LNCaP clone FGC (cell line): ENCODE measurements around the gene SIGLEC1.

DNA sequence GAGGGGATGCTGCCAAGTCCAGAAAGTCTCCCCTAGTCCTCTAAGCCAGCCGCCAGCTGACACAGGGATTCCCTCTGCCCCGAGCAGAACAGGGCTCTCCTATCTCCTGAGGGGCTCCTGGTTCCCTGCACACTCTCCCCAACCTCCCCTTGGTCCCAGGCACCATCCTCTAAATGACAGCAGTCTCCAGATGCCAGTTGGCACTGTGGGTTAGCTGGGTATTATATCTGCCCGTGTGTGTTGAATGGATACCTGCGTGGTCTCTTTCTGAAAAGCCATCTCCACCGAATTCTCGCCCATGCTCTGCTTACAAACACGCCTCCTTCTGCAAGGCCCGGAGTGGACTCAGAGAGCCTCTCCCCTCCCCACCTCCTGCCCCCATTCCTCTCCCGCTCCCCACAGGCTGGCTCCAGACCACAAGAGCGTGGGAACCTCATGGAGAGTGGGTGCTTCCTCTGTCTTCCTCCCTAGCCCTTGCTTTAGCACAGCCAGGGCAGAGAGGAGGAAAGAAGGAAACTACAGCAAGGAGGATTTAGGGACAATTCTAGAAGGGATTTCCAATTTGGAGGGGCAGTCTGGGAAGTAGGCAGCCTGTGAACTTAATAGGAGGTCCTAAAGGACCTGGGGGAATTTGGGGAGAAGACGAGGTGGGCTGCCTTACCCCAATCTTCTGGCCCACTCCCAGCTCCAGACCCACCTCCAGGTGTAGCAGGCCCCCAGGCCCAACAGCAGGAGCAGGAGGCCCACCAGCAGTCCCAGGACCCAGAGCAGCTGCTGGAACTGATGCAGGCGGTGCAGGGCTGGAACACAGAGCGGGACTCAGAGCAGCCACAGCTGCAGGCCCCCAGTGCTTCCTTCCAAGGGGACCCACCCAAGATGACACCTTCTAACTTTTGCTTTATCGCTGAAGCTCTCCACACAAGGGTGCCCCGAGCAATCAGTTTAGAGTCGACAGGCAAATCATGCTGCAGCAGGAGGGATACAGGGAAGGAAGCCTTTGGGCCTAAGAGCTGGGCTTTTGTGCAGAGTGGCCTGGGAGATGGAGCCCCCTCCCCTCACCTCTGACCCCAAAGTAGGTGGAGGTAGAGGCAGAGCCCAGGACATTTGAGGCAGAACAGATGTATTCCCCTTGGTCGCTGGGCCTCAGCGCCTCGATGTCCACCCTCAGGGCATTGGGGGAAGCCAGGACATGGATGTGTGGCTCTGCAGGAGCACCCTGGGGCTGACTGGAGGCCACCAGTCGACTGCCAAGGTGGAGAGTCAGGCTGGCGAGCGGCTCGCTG lies 7.5 kb upstream of the ADAM33 start:
- RRBS, 2 experiments = no CpG with 5 or more reads among the region's 23 CpGs

- RRBS, 2 experiments = no CpG with 5 or more reads among the region's 20 CpGs
These were observed at the start of gene SIGLEC1 for GRCh38 chr20:3711946-3712946. Gene SIGLEC1 (minus strand): TSS chr20:3712600.

DNA sequence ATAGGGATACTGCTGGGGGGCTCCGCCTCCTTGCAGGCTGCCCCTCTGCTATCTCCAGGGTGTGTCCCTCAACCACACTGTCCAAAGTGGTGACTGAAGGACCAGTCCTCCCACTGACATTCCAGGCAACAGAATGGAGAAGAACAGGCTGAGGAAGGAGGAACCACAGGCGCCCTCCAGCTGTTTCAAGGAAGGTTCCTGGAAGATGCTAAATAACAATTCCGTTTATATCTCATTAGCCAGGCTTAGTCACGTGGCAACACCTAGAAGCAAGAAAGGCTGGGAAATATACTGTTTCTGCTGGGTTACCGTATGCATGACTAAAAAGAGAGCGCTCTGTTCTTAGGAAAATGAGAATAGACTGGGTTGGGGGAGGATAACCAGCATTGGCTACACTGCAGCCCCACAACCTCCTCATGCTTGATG lies 4.8 kb upstream of the HSPA12B start:
- RRBS, 2 experiments = no CpG with 5 or more reads among the region's 6 CpGs

- RRBS, 2 experiments = no CpG with 5 or more reads among the region's 4 CpGs
These were observed 1.9 kb downstream of the ADISSP start for GRCh38 chr20:3765664-3766080.

- RRBS, 2 experiments = no CpG with 5 or more reads among the region's 28 CpGs
These were observed 870 bp downstream of the CENPB start for GRCh38 chr20:3785766-3785974.

GRCh38 chr20:3821184-3821592 lies 841 bp downstream of the AP5S1 start:
- RRBS, 2 experiments = no CpG with 5 or more reads among the region's 10 CpGs

GRCh38 chr20:3931875-3932569 lies 42.8 kb downstream of the PANK2 start:
- RRBS, 2 experiments = no CpG with 5 or more reads among the region's 6 CpGs

GRCh38 chr20:4037945-4038609 lies 22.7 kb upstream of the RNF24 start:
- RRBS, 2 experiments = no CpG with 5 or more reads among the region's 8 CpGs

DNA sequence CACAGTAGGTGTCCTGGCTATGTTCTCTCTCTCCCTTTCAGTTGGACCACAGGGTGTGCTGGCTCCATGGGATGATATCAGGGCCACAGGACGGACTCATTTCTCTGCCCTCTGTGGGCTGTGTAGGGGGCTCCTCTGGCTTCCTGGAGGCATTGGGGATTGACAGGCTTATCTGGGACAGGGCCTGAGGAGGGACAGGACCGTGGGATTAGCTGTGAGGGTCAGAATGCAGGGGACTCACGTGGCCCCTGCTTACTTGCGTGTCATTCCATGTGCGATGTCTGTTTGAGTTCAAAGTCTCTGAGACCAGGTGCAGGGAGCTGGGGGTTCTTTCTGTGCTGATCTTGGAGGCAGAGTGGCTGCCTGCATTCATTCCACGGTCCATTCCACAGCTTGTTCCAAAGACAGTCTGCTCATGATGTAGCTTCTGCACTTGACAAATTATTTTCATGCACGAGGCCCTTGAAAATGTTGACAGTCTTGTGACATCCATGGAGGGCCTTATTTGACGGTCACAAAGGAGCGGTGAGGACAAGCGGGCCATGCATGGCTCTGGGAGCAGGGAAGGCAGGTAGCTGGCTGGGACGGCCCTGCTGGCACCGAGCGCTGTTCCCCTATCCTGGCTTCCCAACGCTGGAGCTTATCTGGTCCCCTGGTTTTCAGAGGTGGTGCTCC lies 22.9 kb downstream of the SMOX start:
- RRBS, 2 experiments = no CpG with 5 or more reads among the region's 14 CpGs

- RRBS, 2 experiments = no CpG with 5 or more reads among the region's 7 CpGs
These were observed 47.9 kb upstream of the ADRA1D start for GRCh38 chr20:4297103-4297323.

DNA sequence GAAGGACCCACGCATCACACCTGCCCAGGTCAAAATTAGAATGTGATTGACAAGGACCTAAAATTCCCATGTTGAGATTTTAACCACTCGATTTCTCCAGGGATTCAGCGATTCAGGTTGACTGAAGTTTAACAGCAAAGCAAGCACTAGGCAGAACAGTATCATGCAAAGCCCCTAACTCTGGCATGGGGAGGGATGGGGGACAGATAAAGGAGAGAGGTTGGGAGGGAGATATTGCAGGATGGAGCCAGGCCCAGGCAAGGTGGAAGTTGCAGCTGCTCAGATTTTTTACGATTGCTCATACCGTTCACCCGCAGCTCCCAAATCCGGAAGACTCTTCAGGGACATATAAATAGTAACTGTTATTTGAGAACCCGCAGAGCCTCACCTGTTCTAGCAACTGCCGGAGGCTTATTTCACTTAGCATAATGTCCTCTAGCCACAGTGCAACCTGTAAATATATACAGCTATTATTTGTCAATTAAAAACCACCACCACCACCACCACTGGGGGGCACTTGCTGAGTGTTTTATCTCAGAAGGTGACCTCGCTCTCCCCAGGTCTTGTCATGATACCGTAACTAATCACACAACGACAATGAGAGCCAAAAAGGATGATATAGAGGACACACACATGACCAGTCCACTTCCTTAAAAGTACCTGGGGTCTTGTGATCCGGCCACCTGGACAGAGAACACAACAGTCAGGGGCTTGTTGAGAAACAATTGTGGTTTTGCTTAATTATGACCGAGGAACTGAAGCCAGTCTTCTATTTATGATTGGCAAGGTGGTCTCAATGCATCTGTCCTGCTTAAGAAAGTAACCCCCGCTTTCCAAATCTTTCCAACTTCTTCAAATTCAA lies 72.5 kb upstream of the PRNP start:
- RRBS, 2 experiments = no CpG with 5 or more reads among the region's 15 CpGs

DNA sequence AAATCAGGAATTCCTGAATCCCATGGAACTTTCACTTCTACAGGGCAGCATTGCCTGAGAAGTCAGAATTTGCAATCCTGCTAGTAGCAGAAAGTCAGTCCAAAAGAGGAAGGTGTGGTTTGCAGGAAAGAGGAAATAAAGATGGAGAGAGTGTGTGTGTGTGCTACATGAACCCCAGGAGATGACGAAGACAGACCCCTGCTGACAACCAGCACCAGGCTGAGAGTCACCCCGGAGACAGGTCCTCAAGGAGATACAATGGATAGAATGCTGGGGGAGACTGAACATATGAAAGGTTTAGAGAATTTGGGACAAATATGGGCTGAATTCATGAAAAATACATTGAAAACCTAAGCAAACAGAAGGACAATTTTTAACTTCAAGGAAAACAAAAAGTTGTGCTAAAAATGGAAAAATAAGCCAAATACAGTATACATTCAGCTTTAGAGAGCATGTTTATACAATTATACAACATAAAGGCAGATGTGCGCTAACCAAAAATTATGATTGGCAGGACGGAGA lies 45.1 kb downstream of the PRND start:
- RRBS, 2 experiments = no CpG with 5 or more reads among the region's 4 CpGs

DNA sequence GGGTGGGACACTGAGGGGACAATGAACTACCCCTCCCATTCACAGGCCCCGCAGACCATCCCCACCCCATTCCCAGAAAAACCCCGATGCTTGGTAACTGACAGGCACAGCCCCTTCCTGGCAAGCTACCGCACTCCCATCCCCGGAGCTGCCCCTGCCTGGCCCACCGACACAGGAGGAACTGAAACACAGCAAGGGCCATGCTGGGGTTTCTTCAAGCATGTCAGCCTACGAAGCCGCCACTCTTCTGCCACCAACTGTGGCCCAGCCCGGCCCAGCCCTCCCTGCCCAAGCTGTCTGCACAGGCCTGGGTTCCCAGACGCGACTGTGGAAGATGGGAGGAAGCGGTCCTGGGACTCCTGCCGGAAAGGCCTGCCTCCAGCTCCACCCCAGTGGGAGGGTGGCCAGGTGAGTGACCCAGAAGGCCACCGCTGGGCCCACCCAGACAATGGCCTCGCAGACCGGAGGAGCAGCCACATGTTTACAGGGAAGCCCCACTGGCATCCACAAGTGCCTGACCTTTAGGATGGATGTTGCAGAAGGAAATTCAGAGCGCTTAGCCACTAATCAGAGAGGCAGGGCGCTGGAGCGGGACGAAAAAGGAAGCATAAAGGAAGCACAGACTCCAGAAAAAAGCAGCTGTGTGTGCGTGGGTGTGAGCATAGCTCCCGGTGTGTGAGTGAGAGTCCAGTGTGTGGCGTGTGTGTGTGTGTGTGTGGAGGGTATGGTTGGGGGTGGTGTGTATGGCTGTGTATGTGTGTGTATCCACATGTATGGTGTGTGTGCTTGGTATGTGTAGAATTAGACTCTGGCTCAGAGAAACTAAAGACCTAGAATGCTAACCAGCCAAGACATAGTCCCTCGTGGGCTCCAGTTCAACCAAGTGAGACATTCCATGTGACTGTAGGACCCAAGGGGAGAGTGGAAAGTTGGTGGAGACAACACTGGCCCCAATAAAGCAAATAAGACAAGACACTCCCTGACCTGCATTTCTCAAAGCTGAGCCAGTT lies 10.0 kb downstream of the RASSF2 start:
- RRBS, 2 experiments = 74 to 86% methylated on average over 4 to 6 of the region's 23 CpGs

GRCh38 chr20:4886571-4887174 lies 63.3 kb upstream of the RASSF2 start:
- RRBS, 2 experiments = no CpG with 5 or more reads among the region's 3 CpGs

DNA sequence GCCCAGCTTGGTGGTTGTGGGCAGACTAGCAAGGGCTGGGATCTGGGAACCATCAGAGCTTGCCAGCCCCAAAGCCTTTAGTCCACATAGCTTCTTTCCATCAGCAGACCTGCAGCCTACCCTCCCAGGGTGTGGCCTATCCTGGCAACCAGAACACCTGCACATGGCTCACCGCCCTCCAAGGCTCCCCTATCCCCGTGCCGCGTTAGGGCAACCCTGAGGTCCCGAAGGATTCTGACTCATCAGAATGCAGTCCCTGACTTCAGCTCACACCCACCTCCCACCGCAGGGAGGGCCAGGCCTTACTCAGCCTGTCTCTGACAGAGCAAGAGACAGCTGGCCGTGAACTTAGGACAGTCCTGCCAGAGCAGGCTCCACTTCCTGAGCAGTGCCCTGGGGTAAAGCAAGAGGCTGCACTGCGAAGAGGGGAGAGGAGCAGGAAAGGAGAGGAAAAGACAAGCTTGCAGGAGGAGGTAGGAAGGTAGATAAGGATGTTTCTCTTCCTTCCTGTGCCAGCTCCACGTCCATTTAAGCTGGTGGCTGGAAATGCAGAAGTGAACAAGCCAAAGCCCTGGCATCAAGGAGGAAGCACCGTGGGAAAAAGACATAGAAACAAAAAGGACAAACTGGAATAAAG lies 74.9 kb upstream of the RASSF2 start:
- RRBS, 2 experiments = no CpG with 5 or more reads among the region's 10 CpGs

DNA sequence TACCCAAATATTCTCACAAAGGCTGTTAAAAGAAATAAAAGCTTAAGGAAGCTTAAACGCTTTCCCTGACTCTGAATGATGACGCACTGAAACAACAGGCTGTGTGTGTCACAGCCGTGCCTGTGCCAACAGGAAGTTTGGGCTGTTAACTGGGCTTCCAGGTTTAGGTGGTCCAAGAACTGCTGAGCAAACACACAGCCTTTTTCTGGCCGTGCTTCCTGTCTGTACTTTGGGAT lies 75.2 kb downstream of the SLC23A2 start:
- RRBS, 2 experiments = no CpG with 5 or more reads among the region's 4 CpGs

DNA sequence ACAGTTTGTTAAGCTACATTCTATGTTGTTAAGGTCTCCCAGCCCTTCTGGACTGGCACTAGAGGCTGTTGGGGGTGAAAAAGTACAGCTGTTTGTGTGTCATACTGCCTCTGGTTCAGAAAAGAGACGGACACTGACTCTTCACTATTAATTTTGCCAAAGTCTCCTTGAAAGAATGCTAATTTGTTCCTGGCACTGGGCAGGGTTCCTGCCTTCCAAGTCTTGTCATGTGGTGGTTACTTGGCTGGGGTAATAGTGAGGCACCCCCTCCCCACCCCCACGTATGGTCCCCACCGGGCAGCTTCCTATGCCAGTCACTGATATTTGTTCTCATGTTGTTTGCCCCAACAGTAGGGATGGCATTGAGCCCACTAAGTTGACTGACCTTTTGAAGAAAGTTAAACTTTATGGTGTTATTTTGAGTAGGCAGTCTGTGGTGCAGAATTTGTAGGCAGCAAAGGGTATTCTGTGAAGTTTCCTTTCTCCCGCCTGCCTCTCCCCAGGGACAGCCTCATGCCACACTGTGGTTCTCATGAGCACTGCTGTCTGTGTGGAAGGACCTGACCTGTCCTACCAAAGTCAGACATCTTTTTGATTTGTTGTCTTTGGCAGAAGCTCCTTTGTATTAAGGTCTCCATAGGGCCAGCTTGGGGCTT lies 8.7 kb downstream of the CDS2 start:
- RRBS, 2 experiments = no CpG with 5 or more reads among the region's 4 CpGs

DNA sequence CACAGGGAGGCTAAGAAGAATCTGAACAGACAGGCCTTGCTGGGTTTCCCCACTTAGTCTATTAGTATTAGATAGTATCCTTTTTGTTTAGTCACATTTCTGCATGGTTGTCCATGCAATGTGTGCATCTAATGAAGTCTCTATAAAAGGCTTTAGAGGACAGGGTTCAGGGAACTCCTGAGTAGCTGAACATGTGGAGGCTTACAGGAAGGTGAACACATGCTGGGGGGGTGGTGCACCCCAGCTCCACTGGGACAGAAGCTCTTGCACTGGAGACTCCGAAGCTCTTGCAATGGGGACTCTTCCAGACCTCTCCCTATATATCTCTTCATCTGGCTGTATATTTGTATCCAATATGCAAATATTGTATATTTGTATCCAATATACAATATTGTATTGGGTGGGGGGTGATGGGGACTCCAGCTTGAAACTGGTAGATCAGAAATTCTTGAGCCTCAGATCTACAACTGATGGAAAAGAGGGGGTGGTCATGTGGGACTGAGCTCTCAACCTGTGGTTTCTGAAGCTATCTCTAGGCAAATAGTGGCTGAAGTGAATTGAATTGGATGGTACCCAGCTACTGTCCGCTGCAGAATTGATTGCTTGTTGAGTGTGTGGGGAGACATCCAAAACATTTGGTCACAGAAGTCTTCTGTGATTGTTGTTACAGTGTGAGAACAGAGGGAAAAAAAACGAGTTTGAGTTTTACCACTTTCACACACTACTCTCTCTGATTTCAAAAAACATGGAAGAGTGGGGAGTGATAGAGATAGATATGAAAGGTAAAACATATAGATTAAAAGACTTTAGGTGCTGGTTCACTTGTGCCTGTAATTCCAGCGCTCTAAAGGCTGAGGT lies 14.6 kb downstream of the CDS2 start:
- RRBS, 2 experiments = no CpG with 5 or more reads among the region's 4 CpGs

GRCh38 chr20:5552736-5553459 lies 57.9 kb downstream of the GPCPD1 start:
- RRBS, 2 experiments = no CpG with 5 or more reads among the region's 5 CpGs

GRCh38 chr20:5570306-5570993 lies 40.4 kb downstream of the GPCPD1 start:
- RRBS, 2 experiments = no CpG with 5 or more reads among the region's 7 CpGs